H1 (cell line): Measurements from ENCODE around the genes ZNF432, ZNF766, ZNF610, ZNF28 and ZNF888.

- RRBS = 75% methylated on average over 2 of the region's 70 CpGs
CAGE:
- cytosol, long polyA plus RNA = no peak
- long polyA plus RNA = no peak
- nucleus, long polyA plus RNA = no peak
Observed at GRCh38 chr19:51601130-51601699, 29.0 kb downstream of the SIGLEC5 start.

DNA sequence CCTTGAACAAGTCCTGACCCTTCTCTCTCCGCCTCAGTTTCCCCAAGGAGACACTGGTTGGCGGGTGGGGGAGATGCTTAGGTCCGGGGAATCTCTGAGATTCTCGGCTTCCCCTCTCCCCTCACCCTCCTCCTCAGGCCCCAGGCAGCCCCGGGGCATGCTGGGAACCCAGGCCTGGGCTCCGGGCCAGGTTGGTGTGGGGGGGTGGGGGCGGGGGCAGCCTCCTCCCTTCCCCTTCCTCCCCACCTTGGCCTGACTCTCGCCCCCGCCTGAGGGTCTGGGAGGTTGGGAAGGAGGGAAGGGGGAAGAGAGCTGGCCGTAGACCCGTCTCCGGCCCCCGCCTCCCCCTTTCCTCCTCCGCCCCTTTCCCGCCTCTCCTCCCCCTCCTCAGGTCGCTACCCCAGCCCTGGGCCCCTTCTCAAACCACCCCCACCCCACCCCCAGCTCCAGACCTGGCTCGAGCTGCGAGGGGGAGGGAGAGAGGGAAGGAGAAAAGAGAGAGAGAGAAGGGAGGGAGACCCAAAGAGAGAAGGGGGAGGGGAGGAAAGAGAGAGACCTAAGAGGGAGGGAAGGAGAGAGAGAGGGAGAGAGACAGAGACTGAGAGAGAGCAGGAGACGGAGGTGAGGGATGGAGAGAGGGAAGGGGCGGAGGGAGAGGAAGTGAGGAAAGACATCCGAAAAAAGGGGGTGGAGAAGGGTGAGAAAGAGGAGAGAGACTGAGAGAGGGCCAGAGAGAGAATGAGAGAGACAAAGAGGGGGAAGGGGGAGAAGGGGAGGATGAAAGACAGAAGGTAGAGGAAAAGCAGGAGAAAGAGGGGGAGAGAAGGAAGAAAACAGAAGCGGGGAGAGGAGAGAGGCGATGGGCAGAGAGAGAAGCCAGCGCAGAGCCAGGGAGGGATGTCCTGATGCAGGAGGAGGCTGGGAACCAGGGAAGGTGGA is 2.2 kb upstream of the SPACA6 start:
- RRBS = 2% methylated on average over 3 of the region's 24 CpGs
CAGE:
- cytosol, long polyA plus RNA = start-site peak on the plus strand centred at position 492 of the sequence, 668 bp wide, 22 reads
- long polyA plus RNA = no peak
- nucleus, long polyA plus RNA = start-site peak on the plus strand centred at position 204 of the sequence, 93 bp wide, 10 reads

- RRBS = no CpG with 5 or more reads among the region's 6 CpGs
CAGE:
- cytosol, long polyA plus RNA = no peak
- long polyA plus RNA = no peak
- nucleus, long polyA plus RNA = no peak
Observed at GRCh38 chr19:51800302-51800984, 5.5 kb downstream of the FPR3 start.

- RRBS = no CpG with 5 or more reads among the region's 3 CpGs
CAGE:
- cytosol, long polyA plus RNA = no peak
- long polyA plus RNA = no peak
- nucleus, long polyA plus RNA = no peak
Observed at GRCh38 chr19:51802164-51802523, 7.2 kb downstream of the FPR3 start.

DNA sequence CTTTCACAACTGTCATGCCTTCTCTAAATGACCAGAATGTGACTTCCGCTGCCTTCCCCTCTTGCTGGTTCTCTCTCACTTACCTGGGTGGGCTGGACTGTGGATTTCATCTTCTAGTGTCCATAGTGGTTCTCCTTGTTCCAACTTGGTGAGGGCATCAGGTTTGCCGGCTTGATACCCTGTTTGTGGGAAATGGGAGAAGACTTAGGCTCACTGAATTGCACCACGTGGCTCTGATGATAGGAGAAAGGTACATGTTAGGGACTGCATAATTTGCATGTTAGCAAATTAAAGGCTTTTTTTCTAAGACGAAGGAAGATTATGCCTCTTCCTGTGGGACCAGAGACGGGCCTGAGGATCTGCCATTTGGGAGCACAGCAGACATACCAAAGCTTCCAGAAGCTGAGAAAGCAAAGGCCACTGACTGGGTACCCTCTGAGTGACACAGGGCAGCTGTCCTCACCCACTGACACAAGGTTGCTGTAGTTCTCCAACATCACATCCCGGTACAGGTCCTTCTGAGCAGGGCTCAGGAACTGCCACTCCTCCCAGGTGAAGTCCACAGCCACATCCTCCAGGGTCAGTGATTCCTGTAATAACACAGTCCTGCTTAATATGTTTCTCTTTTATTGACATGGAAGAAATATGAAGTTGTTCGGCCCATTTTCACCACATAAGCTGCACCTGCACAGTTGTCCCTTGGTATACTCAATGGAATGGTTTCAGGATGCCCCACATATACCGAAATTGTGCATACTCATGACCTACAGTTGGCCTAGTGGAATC is 8.2 kb downstream of the ZNF649 start:
- RRBS = no CpG with 5 or more reads among the region's 8 CpGs
CAGE:
- cytosol, long polyA plus RNA = no peak
- long polyA plus RNA = no peak
- nucleus, long polyA plus RNA = no peak

DNA sequence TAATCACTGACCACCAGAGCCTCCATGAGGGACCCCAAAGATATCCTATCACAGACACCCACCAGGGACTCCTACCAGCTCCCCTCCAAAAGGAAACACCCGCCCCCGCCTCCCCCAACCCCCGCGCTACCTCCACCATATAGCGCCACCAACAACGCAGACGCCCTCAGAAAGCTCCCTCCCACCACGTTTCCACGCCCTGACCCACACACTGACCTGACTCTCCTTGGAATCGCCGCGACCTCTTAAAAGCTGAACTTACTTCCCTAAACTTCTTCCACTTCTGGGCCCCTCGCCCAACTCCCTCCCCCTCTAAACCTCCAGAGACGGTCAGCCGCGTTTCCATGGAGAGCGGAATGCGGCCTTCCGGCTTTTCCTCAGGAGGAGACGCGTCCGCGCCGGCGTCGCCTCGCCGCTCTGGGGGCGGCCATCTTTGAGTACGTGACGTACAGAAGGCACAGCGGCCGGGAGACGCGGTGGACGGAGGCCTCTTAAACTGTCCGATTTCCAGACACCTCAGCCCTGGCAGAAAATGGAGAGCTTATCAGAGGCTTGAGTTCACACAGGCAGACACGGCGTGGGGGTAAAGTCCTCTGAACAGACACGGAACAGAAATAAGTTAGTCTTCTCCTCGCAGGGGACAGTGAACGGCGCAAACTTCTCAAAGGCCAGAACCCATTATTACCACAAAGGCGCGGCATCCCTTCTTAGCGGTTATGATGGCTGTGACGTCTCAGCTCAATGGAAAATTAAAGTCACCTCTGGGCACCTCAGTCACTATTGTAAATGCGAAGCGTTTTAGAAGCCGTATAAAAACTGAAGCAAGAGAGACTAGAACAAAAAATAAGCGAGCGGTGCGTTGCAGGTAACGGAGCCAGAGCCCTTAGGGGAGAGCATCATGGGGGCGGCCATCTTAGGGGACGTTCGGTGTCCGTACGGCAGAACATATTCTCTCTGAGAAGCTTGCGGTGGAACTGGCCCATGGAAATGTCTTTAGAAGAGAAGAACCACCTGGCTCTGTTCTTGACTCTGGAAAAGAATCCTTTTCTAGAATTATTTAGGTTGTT is at the start of gene ZNF432:
TSS of gene ZNF432 (minus strand) at position 360 of the 1,067 bp plus-strand sequence.
- RRBS = under 1% methylated on average over 10 of the region's 60 CpGs
CAGE:
- cytosol, long polyA plus RNA = no peak
- long polyA plus RNA = start-site peak on the minus strand centred at position 253 of the sequence, 278 bp wide, 91 and 58 reads in 2 replicates
- nucleus, long polyA plus RNA = start-site peak on the minus strand centred at position 310 of the sequence, 172 bp wide, 100 reads; start-site peak on the plus strand centred at position 448 of the sequence, 24 bp wide, 17 reads

GRCh38 chr19:52049546-52049955 is 913 bp upstream of the ZNF432 start:
- RRBS = no CpG with 5 or more reads among the region's 2 CpGs
CAGE:
- cytosol, long polyA plus RNA = no peak
- long polyA plus RNA = no peak
- nucleus, long polyA plus RNA = no peak

DNA sequence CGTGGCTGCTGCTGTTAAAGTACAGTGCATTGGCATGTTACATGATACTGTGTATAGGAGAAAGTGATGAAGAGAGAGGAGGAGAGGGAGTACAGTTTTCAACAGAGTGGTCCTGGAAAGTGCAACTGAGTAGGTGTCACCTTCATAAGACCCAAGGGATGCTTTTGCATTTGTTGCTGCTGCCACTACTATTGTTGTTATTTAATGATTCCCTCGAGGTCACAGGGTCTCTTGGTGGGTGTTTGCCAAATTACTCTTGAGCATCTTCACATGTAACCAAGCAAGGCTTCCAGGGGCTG is 11.7 kb downstream of the PPP2R1A start:
- RRBS = no CpG with 5 or more reads among the region's 2 CpGs
CAGE:
- cytosol, long polyA plus RNA = no peak
- long polyA plus RNA = no peak
- nucleus, long polyA plus RNA = no peak

- RRBS = no CpG with 5 or more reads among the region's 5 CpGs
CAGE:
- cytosol, long polyA plus RNA = no peak
- long polyA plus RNA = no peak
- nucleus, long polyA plus RNA = no peak
Observed at GRCh38 chr19:52223946-52224355, 34.1 kb downstream of the PPP2R1A start.

DNA sequence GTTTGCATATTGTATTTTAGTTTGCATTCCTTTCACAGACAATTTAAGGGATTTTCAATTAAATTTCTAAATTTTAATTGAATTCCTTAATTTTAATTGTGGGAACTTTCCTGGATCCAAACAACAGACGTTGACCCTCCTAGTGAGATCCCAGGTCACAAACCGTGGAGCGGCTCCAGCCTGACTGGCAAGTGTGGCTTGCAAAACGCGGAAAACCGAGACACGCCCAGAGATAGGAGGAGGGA is 217 bp upstream of the ZNF766 start:
- RRBS = no CpG with 5 or more reads among the region's 7 CpGs
CAGE:
- cytosol, long polyA plus RNA = no peak
- long polyA plus RNA = no peak
- nucleus, long polyA plus RNA = no peak

DNA sequence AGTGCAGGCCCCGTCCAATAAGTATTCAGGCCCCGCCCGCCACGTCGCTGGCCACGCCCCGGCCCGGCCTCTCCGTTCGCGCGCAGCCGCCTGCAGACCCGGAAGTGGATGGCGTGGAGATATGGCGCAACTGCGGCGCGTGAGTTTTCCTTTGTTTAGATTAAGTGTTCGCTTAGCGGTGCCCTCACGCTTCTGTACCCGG is at the start of gene ZNF766:
TSS of gene ZNF766 (plus strand) at position 95 of the 202 bp plus-strand sequence.
- RRBS = 2% methylated on average over 13 of the region's 23 CpGs
CAGE:
- cytosol, long polyA plus RNA = start-site peak on the plus strand centred at position 107 of the sequence, 16 bp wide, 274 reads
- long polyA plus RNA = start-site peak on the plus strand centred at position 101 of the sequence, 21 bp wide, 737 and 671 reads in 2 replicates
- nucleus, long polyA plus RNA = start-site peak on the plus strand centred at position 104 of the sequence, 22 bp wide, 593 reads

GRCh38 chr19:52335931-52336465 is at the start of gene ZNF610:
Gene ZNF610 (plus strand): TSS chr19:52336243.
- RRBS = 9% methylated on average over 19 of the region's 37 CpGs
CAGE:
- cytosol, long polyA plus RNA = no peak
- long polyA plus RNA = no peak
- nucleus, long polyA plus RNA = start-site peak on the plus strand at chr19:52336243-52336278, 40 reads

- RRBS = 89% methylated on average over 4 of the region's 31 CpGs
CAGE:
- cytosol, long polyA plus RNA = no peak
- long polyA plus RNA = no peak
- nucleus, long polyA plus RNA = no peak
Observed at GRCh38 chr19:52585006-52585537, 15.0 kb downstream of the ZNF701 start.

- RRBS = under 1% methylated on average over 6 of the region's 31 CpGs
CAGE:
- cytosol, long polyA plus RNA = start-site peak on the minus strand at chr19:52638336-52638367, 131 reads
- long polyA plus RNA = start-site peak on the minus strand at chr19:52638334-52638392, 122 and 108 reads in 2 replicates
- nucleus, long polyA plus RNA = start-site peak on the minus strand at chr19:52638346-52638350, 247 reads
Observed at GRCh38 chr19:52638170-52638653, 52.1 kb downstream of the ENSG00000269825 start.

- RRBS = no CpG with 5 or more reads among the region's 3 CpGs
CAGE:
- cytosol, long polyA plus RNA = start-site peak on the minus strand at chr19:52647794-52647980, 28 reads
- long polyA plus RNA = no peak
- nucleus, long polyA plus RNA = start-site peak on the minus strand at chr19:52647930-52647989, 16 reads; start-site peak on the minus strand at chr19:52648181-52648352, 38 reads; start-site peak on the minus strand at chr19:52648494-52648508, 12 reads
Observed at GRCh38 chr19:52647423-52648877, 42.3 kb downstream of the ENSG00000269825 start.

CAGE:
- cytosol, long polyA plus RNA = no peak
- long polyA plus RNA = no peak
- nucleus, long polyA plus RNA = no peak
Observed at GRCh38 chr19:52667171-52667557, 23.1 kb downstream of the ENSG00000269825 start.

DNA sequence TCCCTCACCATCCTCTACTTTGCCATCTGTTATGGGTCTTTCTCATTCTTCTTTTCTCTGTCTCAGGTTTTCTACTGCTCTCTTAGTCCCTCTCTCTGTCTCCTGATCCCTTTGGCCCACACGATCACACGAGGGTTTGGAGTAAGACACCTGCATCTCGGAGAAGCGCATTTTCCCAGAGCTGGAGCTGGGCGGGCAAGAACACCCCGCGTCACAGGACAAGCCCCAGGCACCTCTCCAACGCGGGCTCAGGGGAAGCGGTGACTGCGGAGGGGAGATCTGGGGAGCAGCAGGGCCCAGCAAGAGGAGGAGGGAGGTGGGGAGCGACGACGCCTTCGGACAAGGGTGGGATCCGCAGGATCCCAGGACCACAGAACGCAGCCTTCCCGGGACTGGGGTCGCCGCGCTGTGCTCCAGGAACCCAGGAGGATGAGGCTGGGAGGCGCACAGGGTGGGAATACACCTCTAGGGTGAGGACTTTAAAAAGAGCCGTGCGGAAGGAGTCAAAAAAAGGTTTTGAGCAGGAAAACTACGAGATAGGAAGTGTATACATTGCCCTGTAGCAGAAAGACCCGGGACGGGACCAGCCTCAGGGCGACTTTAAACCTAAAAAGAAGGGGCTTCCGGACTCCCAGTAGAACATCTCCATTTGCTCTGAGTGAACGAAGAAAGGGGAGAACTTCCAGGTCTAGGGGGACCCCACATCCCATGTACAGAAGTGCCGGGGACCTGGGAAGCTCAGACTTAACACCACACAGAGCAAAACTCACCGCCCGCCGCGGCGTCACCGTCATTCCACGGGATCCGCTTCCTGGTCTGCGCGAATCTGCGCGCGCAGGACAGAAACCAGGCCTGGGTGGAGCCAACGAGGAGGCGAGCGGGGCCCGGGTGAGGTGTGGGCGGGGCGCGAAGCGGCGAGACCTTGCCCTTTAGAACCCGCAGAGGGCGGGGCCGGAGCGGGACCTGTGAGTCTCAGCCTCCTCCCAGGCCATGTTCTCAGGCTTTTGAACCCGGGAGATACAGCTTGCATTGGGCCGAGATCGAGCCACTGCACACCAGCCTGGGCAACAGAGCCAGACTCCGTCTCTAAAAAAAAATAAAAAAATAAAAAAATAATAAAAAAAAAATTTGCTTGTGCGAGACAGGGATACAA is at the start of gene ZNF28:
TSS of gene ZNF28 (minus strand) at position 818 of the 1,153 bp plus-strand sequence.
- RRBS = 4% methylated on average over 3 of the region's 62 CpGs
CAGE:
- cytosol, long polyA plus RNA = start-site peak on the minus strand centred at position 824 of the sequence, 14 bp wide, 366 reads
- long polyA plus RNA = start-site peak on the minus strand centred at position 825 of the sequence, 16 bp wide, 398 and 330 reads in 2 replicates
- nucleus, long polyA plus RNA = start-site peak on the minus strand centred at position 824 of the sequence, 14 bp wide, 760 reads

- RRBS = 2% methylated on average over 3 of the region's 30 CpGs
CAGE:
- cytosol, long polyA plus RNA = no peak
- long polyA plus RNA = no peak
- nucleus, long polyA plus RNA = no peak
Observed at GRCh38 chr19:52922359-52923320, 588 bp downstream of the ZNF888 start.

DNA sequence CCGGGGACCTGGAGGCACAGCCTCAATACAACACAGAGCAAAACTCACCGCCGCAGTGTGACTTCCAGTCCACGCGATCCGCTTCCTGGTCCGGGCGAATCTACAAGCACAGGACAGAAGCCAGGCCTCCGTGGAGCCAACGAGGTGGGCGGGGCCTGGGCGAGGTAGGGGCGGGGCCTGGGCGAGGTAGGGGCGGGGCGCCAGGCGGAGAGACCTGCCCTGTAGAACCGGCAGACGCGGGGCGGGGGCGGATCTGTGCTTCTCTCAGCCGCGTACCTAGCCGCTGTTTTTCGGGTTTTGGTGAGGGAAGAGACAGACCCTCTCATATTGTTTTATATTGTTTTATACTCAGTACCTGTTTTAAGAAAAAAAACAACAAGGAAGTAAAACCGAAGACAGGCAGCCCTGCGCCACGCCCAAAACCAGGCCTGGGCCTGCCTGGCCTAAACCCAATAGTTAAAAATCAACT is at the start of gene ZNF888:
TSS of gene ZNF888 (minus strand) at position 108 of the 469 bp plus-strand sequence.
- RRBS = 2% methylated on average over 5 of the region's 29 CpGs
CAGE:
- cytosol, long polyA plus RNA = start-site peak on the minus strand centred at position 98 of the sequence, 32 bp wide, 24 reads
- long polyA plus RNA = no peak
- nucleus, long polyA plus RNA = no peak

DNA sequence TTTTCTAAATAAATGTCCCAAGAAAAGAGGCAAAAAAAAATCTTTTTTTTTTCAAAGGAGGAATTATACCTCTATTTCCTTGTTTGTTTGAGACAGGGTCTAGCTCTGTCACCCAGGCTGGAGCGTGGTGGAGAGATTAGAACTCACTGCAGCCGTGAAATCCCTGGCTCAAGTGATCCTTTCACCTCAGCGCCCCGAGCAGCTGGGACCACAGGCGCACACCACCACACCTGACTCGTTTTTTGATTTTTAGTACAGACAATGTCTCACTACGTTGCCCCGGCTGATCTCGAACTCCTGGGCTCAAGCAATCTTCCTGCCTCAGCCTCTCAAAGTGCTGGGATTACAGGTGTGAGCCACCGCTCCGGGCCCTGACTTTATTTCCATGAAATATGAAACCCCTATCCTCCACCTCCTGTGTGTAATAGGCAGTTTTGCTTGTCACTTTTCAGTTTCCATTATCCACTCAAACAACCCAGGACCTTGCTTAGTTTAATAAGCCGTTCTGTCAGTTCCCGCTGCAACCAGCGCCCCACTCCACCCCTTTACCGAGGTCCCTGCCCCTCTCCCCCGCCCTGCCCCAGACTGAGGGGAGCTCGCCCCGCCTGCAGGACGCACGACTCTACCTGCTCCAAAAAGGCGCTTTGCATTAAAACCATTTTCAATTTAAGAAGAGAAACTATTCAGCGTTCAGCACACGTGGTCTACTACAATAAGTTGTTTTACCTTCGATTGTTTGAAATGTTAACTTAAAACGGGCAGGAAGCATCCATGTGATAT is 16.9 kb downstream of the ZNF816 start:
- RRBS = no CpG with 5 or more reads among the region's 25 CpGs
CAGE:
- cytosol, long polyA plus RNA = no peak
- long polyA plus RNA = no peak
- nucleus, long polyA plus RNA = no peak